Fallopian tube (tissue), 1 donor: ENCODE data around the genes UBQLN1 and GKAP1.

DNA sequence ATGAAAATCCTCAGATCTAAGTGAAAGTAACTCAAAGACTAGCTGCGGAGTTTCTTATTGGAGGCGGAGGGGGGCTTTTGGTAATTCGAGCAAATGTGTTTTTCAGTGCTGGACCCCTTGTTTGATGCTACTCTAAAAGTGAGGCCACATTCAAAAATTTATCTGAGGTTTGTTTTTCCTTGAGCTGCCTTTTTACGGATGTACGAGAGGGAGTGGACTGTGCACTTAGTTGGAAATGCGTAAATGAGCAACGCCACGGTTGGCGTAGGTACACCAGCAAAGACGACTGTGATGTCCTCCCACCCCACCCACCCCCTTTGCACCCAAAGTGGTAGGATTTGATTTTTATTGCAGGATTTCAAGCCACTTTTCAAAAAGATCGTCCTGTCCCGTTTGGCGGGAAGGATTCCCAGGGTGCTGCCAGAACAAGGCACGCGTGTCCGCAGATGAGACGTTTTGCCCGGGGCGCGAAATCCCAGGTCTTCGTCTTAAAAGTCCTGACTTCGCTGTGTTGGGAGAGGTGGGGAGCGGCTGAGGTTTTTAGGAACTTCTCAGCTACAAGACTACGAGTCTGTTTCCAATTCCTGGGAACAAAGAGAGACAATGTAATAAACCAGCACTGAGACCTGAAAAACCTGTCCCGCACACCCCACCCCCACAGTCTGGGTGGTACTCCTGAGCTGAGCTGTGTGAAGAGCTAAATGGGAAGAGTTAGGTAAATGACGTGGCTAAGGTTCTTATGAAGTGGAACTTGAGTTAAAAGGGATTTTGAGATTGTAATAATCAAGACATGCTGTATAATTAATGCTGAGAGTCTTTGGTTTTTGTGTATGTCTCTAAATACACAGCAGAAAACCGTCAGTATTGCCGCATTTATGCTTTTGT is 1.0 kb upstream of the TLE1 start:
- PRO-cap = no peak

DNA sequence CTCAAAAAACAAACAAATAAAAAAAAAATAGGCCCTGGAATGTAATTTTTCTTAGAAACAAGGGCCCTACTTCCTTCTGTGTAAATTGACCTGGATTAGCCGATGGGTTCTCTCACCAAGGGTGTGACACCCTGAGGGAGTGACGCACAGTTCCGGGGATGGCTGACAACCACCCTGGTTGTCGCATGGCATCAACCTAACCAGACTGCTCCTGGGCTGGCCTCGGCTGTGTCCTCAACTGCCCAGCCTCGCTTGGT is 51.2 kb upstream of the SPATA31D4 start:
- PRO-cap = no peak

GRCh38 chr9:82091627-82092035 is 103.1 kb downstream of the SPATA31D1 start:
- PRO-cap = no peak

- PRO-cap = no peak
Observed at GRCh38 chr9:82774869-82775540, 287.9 kb downstream of the RASEF start.

- PRO-cap = no peak
Observed at GRCh38 chr9:83041466-83042354, 21.2 kb downstream of the RASEF start.

DNA sequence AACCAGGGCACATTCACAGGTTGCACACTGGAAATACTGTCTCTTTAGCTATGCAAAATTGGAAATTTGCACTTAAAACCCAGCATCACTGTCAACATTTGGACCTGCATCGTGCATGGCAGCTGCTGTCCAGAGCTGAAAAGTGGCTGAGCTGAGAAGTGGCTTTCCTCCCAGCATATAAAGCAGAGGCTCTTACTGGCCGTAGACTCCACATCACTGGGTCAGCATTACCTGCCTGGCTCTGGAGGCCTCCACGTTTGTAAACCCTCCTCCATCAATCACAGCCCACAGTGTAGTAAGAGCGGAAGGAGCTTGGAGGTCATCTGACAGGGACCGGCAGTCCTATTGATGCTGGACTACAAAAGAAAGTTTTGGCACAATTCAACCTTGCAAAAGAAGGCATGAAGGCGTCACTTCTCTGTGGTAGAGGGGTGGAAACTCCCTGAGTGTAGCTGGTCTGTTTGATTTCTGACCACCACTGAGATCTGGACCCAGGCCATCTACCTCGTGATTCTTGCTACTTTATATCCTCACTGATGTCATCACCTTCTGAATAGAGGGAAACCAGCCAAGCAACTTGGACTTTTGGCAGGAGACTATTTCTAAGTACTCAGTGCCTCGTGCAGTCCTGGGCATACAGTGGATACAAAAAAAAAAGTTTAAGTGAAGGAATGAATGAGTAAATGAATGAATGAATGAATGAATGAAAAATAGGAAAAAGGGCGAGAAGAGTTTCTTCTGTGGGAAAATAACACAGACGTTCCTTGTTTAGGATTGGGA is 14.9 kb downstream of the RASEF start:
- PRO-cap = no peak

- PRO-cap = no peak
Observed at GRCh38 chr9:83060393-83060976, 2.5 kb downstream of the RASEF start.

DNA sequence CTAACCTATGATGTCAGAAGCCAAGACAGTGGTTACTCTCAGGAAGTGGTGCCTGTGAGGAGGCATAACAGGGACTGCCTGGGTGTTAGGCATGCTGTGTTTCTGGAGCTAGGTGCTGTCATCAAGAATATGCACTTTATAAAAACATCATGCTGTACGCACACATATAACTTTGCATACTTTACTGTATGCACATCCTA is 30.1 kb downstream of the FRMD3 start:
- PRO-cap = no peak

- PRO-cap = no peak
Observed at GRCh38 chr9:83657976-83658872, 35.3 kb downstream of the IDNK start.

GRCh38 chr9:83707863-83708491 is at the start of gene UBQLN1:
Gene UBQLN1 (minus strand): TSS chr9:83707958.
- PRO-cap = bidirectional peak, plus-strand start at chr9:83708315, minus-strand start at chr9:83707972

DNA sequence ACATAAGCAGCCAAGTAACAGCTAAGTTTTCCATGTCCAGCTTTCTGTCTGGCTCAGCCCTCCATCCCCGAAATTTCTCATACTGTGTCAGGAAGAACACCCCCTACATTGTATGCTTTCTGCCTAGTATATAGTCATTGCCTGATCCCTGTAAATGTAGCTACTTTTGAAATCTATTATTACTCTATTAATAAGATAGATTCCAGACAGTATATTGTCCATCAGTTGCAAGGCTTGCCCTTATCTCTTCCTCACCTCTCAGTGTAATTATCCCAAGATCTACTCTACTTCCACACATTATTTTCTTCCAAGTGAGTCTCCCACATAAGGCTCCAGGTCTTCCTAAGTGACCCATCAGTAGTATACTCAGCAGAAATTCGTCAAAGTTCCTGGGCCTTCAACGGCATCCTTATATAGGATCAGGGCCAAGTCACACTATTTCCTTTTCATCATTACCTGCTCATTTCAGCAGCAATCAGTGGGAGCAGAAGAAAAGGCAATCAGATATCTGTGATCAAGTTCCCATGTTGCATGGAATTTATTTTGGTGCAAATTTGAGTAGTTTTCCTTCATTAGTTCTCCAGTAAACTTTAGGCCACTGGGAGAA is 20.2 kb downstream of the GKAP1 start:
- PRO-cap = no peak

DNA sequence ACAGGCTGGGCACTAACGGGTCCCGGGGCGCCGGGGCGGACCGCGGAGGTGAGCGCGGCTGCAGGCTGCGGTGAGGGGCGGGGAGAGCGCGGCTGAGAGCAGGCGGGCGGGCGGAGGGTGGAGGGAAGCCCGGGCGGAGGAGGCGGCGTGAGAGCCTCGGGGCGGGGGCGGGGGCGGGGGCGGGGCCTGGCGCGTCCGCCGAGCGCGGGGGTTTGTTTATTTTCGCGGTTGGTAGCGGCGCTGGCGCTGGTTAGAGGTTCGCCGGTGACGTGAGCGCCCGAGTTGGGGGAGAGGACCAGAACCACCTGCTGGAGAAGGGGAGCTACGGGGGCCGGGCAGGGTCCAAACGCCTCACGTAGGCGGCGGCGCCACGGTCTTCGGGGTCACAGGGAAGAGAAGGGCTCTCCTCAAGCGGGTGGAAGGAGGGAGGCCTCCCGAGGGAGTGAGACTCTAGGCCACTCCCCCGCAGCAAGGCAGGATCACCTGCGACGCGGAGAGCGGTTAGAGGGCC is at the start of gene GKAP1:
TSS of gene GKAP1 (minus strand) at position 90 of the 511 bp plus-strand sequence.
- PRO-cap = bidirectional peak, plus-strand start at position 280 of the sequence, minus-strand start at position 119 of the sequence

DNA sequence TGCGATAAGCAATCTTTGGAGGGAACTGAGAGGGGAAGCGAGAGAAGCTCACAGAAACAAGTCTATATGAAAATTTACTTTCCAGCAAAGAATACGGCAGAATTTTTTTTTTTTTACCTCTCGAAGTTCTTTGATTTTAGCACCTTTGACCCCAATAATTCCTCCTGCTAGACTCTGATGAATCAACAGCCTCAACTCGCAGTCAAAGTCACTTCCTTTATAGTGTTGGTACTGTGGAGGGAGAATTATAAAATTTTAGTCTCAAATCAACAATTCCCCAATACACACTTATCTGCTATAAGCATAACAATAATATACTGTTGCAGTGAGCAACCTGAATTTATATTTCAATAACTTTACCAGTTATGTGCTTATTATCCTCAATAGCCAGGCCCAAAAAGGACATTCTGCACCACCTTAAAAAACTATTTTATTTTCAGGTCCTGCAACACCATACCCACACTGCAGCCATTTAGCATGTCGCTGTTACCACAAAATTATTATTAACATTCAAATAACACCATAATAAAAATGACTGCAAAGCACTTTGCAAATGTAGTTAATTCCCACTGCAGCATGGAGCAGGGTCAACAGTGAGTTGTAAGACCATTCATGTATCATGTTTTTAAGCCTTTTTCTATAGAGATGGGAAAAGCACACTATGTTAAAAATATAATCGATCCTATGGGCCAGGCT is 6.7 kb downstream of the HNRNPK start:
- PRO-cap = no peak

DNA sequence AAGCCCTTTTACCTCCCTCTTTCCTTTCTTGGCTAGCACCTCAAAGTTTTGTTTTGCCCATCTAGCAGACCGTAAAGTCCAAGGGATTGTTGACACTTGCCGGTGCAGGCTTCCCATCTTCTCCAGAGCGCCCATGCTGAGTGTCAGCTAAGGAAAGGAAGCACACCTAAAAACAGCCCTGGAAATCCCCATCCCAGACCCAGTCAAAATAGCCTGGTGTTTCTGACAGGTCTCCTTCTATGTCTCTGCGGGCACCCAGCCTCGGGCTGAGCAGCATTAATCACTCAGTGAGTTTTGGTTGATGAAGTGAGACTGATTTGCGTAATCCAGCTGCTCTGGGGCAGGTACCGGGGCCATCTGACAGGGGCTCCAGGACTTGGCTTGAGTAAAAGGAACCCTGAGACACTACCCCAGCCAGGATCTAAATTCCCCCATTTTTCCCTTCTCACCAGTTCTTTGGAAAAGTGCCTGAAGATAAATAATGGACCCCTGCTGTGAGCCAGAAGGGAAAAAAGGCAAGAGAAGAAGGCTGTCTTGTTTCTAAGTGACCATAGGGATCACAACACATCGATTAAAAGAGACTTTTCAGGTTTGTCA is 647 bp downstream of the SLC28A3 start:
- PRO-cap = bidirectional peak, plus-strand start at position 322 of the sequence, minus-strand start at position 268 of the sequence

DNA sequence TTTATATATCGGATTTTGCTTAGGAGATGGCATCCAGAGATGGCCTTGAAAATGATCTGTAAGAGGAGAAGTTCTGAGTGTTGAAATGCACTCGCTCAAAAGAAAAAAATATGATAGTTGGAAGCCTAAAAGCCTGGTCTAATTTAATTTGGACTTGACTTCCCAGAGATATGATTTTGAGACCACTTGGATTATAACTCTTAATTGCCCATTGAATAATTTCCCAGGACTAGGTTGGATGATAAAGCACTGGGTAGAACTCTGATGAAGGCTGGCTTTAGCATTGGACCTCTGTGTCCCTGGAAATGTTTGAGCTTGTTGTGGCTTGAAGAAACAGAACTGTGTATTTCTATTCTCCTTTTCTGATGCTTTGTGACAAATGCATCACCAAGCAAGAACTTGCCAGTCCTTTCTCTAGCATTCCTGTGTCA is 1.9 kb downstream of the NTRK2 start:
- PRO-cap = no peak

DNA sequence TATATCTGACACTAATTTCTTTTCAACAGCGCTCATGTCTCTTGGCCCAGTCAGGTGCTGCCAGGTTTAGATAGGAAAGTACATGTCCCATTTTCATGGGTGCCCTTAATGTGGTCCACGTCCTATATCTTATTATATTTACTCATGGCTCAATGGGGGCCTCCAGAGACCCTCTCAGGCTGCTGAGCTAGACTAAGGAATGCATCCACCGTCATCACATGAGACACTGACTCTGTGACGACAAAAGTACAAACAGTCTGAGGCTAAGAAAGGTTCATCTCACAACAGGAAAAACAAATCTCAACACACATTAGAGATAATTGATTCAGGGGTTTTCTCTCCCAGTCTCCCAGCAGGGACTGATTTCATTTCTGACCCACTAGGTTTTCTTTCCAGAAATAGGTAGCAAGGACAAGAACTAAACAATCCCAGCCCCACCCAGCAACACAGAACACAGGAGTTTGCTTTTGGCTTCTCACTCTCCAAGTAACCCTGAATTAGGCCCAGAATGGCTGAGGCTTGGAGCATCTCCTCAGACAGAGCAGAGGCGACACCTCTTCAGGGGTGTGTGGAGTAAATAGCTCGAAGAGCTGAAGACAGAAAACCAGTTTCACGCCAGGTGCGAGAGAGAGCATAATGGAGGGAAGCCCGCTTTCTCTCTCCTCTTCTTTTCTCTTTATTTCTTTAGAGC is 144.4 kb downstream of the NTRK2 start:
- PRO-cap = no peak

GRCh38 chr9:85077073-85077628 is 407.6 kb downstream of the NTRK2 start:
- PRO-cap = no peak

- PRO-cap = no peak
Observed at GRCh38 chr9:85522369-85523429, 219.1 kb downstream of the AGTPBP1 start.

DNA sequence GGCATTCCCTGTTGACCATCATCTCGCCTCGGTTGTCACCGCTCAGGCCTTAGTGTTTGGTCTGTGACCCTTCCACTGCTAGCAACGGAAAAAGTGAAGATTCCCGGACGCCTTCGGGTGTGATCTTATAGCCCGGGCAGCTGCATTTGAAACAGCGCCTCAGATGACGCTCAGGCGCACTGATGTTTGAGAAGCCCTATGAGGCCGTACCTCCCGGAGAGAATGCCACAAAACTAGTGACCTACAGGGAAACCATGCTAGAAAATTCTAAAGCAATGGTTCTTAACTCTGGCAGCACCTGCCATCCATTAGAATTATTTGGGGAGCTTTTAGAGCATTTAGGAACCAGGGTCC is 668 bp upstream of the GOLM1 start:
- PRO-cap = bidirectional peak, plus-strand start at position 228 of the sequence, minus-strand start at position 148 of the sequence

DNA sequence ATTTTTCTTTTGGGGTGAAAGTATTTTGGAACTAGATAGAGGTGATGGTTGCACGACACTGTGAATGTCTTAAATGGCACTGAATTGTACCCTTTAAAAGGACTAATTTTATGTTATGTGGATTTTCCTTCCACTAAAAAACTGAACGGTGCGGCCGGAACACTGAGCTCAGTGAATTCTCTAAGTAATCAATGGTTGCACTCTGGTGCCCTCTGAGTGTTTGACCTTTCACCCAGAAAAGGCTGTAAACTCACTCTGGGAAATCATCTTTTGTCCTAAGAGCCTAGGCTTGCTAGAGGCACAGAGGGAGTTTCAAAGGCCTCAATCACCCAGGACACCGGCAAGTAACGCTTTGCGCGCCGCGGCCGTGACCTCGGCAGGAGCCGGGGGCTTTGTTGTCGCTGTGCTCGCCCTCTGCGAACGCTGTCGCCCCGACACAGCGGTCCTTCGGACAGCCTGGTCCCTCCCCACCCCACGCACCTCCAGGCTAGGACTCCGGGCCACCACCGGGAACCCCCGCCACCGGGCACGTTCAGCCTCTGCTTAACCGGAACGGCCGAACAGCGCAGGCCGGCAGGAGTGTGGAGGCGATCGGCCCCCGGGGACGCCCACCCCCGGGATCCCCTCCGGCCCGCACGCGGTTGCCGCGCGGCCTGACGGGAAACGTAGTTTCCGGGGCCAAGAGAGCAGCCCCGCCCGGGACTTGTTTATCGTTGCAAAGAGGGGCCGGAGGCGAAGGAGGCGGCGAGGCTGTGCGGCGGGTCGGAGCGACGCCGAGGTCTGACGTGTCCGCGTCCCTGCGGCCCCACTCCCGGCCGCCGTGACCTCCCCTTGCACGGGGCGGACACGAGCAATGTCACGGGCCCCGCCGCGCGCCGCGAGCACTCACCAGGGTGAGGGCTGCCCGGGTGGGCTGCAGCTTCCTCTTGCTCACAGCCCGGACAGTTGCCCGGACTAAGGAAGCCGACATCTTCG is 562 bp downstream of the ISCA1 start:
- PRO-cap = bidirectional peak, plus-strand start at position 718 of the sequence, minus-strand start at position 636 of the sequence